GM06990 (cell line): ENCODE results near the genes C2orf92, VWA3B and MRPL30.

GRCh38 chr2:97216869-97217657, 104.1 kb downstream of the ANKRD36 start:
- RRBS: no CpG with 5 or more reads among the region's 6 CpGs

DNA sequence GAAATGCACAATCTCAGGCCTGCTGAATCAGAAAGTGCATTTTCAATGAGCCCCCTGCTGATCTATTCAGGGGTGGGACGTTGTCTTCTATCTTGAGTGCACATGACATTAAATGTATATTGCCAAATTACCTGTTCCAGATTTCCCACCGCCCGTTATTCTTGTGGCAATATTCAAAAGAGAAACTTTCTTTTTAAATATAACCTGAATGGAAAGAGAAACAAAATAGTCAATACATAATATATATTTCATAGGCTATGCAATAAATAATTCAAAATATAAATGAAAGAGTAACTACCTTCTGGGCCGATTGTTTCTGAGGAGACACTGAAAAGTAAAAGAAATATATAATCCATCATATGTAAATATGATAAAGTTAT, 51.6 kb downstream of the ANKRD36B start:
- RRBS: no CpG with 5 or more reads among the region's 4 CpGs

DNA sequence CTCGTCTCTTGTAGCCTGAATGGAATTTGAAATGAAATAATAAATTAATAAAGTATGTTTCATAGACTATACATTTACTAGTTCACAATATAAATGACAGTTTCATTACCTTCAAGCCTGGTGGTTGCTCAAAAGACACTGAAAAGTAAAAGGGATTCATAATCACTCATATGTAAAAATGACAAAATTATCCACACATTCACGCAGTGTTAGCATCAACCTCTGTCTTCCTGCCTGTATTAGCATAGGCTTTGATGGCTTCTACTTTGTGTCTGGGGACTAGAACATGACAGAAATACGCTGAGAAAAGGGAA, 42.1 kb downstream of the ANKRD36B start:
- RRBS: no CpG with 5 or more reads among the region's 3 CpGs

DNA sequence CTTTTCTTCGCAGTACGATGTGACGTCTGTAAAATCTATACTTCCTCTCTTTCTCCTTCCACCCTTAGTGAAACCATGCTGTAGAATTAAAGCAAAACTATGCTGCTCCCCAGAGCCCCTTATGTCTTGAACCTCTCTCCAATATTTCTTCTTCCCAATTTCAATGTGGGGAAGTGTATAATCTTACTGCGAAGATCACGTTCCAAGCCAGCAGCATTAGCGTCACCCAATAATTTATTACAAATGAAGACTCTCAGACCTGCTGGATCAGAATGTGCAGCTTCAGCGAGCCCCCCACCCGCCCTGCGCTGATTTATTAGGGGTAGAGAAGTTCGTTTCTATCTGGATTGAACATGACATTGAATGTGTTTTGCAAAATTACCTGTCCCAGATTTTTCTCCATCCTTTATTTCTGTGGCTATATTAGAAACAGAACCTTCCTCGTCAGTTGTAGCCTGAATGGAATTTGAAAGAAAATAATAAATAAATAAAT, 36.8 kb downstream of the ANKRD36B start:
- RRBS: no CpG with 5 or more reads among the region's 11 CpGs

GRCh38 chr2:97590454-97591211, 956 bp upstream of the ANKRD36B start:
- RRBS: no CpG with 5 or more reads among the region's 39 CpGs

GRCh38 chr2:97669372-97669950, at the start of gene C2orf92:
Gene C2orf92, plus strand, starts transcription at chr2:97669713.
- RRBS: no CpG with 5 or more reads among the region's 9 CpGs

- RRBS: no CpG with 5 or more reads among the region's 4 CpGs
These were observed 83.6 kb downstream of the ZAP70 start for GRCh38 chr2:97796686-97797602.

- RRBS: no CpG with 5 or more reads among the region's 3 CpGs
These were observed 119.5 kb downstream of the ZAP70 start for GRCh38 chr2:97832744-97833498.

DNA sequence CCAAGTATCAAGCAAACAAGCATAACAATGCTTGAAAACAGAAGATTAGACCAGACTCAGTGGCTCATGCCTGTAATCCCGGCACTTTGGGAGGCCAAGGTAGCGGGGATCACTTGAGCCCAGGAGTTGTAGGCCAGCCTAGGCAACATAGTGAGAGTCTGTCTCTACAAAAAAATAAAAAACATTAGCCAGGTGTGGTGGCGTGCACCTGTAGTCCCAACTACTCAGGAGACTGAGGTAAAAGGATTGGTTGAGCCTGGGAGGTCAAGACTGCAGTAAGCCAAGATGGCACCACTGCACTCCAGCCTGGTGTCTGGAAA, 125.6 kb downstream of the ZAP70 start:
- RRBS: no CpG with 5 or more reads among the region's 3 CpGs

GRCh38 chr2:98086314-98087531, at the start of gene VWA3B:
Gene VWA3B, plus strand, starts transcription at chr2:98087167.
- RRBS: 6% methylated on average over 19 of the region's 77 CpGs

DNA sequence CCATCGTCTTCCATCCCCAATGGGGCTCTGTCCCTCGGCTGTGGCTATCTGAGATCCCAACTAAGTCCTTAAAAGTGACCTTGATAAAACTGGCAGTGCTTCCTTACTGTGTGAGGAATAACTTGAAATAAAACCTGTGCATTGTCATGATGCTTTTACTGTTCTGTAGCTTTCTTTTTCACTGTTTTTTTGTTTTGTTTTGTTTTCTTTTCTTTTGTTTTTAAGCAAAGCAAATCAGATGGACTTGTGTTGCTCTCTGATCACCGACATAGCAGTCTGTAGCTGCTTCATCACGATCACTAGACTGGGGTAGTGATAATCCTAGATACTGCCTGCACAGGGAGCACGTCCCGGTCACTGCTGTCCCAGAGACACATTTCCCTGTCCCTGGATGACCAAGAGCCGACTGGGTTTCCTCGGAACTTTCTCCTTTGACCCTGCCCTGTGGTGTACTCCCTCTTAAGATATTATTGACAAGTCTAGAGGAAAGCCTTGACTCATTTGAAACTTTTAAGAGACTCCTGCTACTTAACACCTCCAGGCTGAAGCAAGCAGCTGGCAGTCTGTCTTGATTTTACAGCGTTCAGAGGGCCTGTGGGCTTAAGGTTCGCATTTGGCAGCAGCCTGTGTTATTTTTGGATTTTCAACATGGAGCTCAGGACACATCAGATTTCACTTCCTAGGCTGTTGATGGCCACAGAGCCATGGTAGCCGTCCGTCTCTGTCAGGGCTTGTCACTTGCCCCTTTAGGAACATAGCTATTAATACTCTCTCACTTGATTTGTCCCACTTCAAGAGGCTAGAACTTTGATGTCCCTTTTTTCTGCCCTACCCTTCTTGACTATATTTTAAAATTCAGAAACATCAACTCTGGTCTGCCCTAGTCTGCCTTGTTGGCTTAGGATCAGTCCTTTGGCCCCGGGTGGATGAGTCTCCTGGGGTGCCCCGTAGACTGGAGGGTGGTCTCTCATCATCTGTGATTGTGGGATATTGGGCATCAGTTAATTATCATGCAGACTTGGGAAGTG, 73.5 kb downstream of the VWA3B start:
- RRBS: no CpG with 5 or more reads among the region's 14 CpGs

GRCh38 chr2:98607570-98607984, 735 bp downstream of the COA5 start:
- RRBS: no CpG with 5 or more reads among the region's 6 CpGs

DNA sequence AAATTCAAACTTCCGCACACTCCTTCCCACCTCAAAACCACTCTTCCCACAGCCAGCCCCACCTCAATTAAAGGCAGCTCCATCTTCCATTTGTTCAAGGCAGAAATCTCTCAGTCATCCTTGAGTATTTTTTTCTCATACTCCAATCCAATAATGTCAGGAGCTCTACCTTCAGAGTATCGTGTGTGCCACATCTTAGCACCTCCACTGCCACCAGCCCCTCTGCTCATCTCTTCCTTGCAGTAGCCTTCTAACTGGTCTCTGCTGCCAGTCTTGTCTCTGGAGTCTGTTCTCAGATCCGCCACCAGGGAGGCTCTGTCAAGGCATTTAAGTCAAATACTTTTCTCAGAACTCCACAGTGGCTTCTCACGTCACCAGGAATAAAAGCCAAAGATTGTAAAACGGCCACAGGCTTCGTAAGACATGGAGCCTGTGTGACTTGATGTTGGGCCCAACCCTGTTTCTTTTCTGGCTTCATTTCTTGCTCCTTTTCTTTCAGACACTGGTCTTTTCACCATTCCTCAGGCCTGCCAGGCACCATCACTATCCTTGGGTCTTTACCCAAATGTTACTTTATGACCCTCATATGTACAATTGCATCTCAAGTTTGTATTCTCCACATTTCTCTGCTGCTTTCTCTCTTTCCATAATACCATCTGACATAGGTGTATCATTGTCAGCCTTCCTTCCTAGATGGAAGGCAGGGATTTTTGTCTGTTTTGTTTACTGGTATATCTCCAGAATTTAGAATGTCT, 7.2 kb downstream of the UNC50 start:
- RRBS: no CpG with 5 or more reads among the region's 6 CpGs

DNA sequence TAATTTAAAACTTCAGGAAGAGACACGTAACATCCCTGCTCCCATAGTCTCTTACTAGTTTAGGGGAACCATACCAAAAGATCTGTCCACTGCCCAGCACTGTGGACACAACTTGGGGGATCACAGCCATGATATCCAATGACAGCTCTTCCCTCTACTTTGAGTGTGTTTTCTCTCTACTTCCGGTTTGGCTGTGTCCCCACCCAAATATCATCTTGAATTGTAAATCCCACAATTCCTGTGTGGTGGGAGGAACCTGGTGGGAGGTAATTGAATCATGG, 1.5 kb upstream of the MGAT4A start:
- RRBS: no CpG with 5 or more reads among the region's 2 CpGs

- RRBS: no CpG with 5 or more reads among the region's 13 CpGs
These were observed 65.1 kb upstream of the MGAT4A start for GRCh38 chr2:98795849-98796524.

DNA sequence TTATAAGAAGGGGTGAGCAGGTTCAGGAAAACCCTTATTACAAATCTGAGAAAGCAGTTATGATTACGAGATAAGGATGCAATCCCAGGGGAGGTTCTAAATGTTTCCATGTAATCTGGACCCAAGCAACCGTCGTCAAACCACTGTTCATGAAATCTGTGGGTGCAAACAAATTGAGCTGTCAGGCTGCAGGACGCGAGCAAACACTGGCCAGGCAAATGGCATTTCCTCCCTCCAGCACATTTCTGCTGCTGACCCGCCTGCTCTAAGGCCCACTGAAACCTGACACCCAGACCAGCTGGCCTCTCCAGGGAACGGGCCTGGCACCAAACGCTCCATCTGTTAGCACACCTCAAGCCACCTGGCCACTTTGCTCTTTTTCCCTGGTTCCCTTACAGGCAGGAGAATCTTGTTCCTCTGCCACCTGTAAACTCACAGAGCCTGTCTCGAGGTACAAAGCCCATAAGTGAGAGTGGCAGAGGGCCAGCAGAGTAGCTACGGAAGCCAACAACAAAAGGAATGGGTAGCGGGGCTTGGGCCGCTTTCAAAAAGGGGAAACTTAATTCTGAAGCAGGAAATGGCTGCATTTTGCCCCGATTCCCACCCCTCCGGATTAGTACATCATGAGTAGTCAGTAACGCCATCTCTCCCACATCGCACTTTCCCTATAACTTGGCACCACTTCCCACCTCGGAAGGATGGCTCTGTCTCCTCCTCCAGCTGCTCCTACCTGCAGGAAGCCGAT, 26.5 kb downstream of the CRACDL start:
- RRBS: no CpG with 5 or more reads among the region's 18 CpGs

- RRBS: no CpG with 5 or more reads among the region's 3 CpGs
These were observed 74.9 kb upstream of the C2orf15 start for GRCh38 chr2:99066476-99067050.

GRCh38 chr2:99133999-99134837, 7.3 kb upstream of the C2orf15 start:
- RRBS: no CpG with 5 or more reads among the region's 7 CpGs

GRCh38 chr2:99180598-99181678, at the start of gene MRPL30:
Gene MRPL30, plus strand, starts transcription at chr2:99181184.
- RRBS: 4% methylated on average over 15 of the region's 41 CpGs

DNA sequence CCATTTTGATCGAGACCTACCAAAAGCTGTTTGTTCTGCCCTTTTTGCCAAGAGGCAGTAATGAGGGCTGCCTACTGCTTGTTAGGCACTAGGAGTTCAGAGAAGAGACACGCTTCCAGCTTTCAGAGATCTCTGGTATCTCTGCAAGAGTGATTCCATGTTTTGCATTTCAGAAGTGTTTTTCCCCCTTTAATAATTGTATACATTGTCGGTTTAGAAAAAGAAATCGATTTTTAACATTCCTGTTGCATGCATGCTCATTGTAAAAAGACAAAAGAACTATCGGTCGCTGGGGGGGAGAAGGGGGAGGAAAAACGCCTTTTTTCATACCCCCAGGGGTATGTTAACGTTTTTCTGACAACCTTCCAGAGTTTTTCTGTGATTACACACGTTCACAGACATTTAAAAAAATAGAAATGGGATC, 756 bp downstream of the MRPL30 start:
- RRBS: no CpG with 5 or more reads among the region's 9 CpGs